Metanephros (tissue), 2 donors: ENCODE data around the genes NEK3 and PCDH17.

DNA sequence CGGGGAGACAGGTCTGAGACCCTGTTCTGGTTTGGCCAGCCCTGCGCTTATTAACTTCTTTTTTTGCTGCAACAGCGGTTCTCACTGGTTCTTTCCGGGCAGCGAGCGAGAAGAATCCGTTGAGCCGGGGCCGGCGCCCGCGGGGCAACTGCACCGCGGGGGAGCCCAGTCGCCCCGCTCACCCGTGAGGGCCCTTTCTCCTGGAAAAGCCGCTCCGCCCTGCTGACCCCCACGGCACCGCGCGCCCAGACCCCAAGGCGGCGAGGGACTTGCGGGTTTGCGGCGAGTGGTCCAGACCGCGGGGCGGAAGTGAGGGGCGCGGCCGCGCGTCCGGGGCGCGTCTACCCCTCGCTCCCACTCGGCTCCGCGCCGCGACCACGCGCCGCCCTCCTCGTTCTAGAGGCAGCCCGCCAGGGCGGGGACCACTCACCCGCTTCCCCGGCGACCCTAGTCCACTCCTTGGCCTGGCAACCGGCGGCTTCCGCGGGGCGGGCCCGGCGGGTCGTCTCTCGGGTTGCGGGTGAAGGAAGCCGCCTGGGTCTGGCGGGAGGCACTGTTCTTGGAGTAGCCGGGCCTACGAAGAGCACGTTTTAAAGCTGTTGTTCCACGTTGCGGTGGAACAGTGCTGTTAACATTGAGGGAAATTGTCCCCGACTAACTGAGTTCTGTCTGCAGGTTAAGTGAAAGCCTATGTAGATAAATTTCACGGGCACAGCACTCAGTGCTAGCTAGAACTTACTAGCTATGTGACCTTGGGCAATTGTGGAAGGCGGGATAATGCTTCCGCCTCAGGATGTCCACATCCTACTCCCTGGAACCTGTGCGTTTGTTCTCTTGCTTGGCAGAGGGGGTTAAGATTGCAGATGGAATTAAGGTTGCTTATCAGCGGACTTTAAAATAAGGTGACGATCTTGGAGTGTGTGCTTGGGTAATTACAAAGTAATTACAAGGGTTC lies at the start of gene NEK3:
Gene NEK3 (minus strand): TSS at position 485 of the 955 bp plus-strand sequence.
- RAMPAGE, long total RNA, result no peak

- RAMPAGE, long total RNA, result no peak
These were observed 1.8 kb upstream of the SUGT1 start for GRCh38 chr13:52650860-52651147.

- RAMPAGE, long total RNA, result no peak
These were observed 785 bp upstream of the SUGT1 start for GRCh38 chr13:52651932-52652169.

GRCh38 chr13:52845938-52846865 lies 2.2 kb downstream of the PCDH8 start:
- RAMPAGE, long total RNA, result no peak

DNA sequence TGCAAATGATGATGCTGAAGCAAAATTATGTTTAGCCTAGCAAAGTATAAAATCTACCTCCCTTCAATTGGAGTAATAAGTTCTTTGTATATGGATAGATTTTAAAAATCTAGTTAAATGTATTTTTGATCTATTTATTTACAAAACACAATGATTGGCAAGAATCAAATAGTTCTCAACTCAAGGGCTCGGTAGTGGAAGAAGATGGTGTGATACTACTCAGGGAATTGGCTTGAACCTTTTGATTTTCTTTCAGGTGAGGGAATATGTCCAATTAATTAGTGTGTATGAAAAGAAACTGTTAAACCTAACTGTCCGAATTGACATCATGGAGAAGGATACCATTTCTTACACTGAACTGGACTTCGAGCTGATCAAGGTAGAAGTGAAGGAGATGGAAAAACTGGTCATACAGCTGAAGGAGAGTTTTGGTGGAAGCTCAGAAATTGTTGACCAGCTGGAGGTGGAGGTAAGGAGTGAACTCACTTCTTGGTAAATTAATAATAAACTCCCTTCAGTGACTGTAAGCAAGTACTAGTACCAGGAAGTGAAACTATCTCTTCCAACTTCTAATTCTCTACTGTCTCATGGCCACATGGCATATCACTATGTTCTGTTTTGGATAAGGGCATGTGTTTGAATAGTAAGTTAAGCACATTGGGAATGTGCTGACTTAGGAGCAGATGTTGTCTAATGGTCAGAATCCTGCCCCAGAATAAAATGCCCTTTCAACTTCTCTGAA lies 13.2 kb downstream of the OLFM4 start:
- RAMPAGE, long total RNA, result no peak

DNA sequence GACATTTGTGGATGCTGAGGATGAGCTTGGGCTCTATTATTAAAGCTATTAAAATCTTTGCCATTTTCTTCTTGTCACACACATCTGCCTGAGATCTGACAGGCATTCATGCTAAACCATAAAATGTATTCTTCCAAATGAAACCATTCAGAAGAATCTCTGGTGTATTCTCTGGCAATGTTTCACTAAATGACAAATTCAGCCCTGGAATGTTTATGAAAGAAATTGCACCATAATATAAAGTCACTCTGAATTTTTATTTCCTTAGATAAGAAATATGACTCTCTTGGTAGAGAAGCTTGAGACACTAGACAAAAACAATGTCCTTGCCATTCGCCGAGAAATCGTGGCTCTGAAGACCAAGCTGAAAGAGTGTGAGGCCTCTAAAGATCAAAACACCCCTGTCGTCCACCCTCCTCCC lies 14.2 kb downstream of the OLFM4 start:
- RAMPAGE, long total RNA, result no peak

DNA sequence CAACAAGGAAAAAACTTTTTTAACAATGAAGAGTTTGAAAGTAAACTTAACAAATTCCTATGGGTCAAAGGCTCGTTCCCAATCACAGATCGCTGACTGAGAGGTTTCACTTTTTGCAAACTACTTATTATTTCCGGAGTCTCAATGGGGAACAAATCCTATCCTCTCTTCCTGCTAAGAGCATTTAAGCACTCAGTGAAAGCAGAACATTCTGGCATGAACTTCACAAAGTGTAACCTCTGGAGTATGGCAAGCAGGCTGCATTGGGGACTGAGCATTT lies 484.5 kb downstream of the OLFM4 start:
- RAMPAGE, long total RNA, result no peak

GRCh38 chr13:55410429-55410943 lies 1730.2 kb upstream of the PRR20A start:
- RAMPAGE, long total RNA, result no peak

GRCh38 chr13:55660031-55660633 lies 1480.6 kb upstream of the PRR20A start:
- RAMPAGE, long total RNA, result no peak

DNA sequence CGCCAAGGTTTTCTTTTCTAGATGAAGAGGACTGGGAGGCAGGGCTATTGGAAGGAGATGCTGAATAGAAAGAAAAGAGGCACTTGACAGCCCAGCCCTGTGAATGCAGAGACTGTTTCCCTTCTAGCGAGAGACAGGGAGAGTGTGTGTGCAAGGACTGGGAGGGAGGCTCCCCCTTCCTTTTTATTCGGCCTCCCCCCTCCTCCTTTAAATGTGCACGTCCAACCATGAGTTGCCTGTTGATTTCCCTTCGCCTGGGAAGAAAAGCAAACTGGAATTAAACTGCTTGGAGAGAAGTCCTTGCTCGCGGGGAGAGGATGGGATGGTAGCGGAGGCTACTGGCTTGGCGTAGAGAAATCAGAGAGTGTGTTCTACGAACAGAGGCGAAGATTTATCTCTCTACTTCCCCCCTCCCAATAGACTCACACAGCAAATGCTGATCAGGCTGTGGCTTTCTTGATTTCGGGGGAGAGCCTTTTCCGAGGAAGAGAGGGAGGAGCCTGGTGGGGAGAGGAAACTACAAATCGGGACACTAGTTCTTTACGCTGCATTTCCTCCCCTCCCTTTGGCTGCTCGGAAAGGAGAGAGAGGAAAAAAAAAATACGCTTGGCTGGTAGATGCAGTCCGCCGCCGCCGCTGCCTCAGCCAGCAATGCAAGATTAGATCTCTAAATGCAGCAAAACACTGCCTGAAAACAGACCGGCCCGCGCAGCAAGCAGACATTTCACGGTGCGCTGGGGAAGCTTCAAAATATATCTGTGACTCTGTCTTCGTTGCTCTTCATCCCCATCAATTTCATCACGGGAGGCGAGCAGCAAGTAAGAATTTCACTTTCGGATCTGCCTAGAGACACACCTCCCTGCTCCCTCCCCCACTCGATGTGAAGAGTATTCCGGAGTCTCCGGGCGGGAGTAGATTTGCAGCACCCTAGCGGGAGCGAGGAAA lies at the start of gene PCDH17:
Gene PCDH17 (plus strand): TSS at position 548 of the 945 bp plus-strand sequence.
- RAMPAGE, long total RNA, result no peak

DNA sequence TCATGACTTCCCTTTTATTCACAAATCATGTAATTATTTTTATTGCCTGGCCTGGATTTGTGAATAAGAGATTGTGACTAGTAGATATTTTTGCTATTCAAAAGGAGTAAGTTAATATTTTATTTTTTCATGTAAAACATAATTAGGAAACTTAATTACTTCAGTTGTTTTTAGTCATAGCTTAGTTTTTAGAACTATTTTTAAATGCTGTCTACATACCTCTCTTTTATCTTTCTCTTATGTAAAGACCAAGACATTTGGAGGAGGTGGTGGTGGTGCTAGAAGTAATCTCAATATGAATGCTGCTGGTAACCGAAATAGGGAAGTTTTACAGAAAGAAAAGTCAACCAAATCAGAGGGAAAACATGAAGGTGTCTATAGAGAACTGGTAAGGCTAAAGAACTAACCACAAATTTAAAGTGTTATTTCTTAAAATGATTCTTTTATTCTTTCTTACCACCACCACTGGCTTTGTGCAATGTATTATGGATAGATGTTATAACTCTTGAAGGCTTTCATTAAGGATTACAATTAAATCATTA lies 97.2 kb downstream of the TDRD3 start:
- RAMPAGE, long total RNA, result no peak

- RAMPAGE, long total RNA, result no peak
These were observed 405.2 kb downstream of the PCDH9 start for GRCh38 chr13:66825009-66825340.

DNA sequence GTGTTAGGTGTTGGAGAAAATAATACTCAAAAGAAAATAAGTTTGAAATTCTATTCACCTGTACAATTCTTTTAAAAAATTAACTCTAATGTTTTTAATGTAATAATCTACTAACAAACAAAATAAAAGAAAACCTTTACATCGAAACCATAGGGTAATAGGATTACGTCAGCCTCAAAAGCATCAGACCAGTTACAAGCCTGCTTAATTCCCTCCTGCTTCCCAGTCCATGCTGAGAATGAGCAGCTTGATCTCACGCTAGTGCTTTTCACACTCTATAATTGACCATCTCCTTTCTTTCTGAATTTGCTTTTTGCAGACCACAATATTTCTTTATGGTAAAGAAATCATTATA lies 160.8 kb downstream of the PCDH9 start:
- RAMPAGE, long total RNA, result no peak

DNA sequence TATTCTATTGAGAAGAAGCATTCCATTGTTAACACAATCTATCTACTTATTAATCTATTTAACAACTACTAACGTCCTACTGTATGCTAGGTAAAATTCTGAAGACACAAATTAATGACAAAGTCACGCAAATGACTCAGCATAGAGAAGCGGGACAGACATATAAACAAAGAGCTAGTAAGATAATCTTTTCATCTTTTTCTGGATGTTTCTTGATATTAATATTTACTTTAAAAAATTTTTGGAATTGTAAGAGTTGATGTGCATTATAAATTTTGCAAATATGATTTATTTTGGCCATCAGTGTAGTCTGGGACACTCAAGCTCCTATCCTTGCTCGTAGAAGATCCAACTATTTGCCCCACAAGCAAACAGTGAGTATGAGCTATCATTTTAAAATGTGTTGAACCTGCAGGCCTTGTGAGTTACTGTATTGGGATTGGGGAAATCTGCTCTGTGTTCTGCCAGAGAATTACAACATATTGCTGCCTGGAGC lies 109.1 kb downstream of the PCDH9 start:
- RAMPAGE, long total RNA, result no peak

DNA sequence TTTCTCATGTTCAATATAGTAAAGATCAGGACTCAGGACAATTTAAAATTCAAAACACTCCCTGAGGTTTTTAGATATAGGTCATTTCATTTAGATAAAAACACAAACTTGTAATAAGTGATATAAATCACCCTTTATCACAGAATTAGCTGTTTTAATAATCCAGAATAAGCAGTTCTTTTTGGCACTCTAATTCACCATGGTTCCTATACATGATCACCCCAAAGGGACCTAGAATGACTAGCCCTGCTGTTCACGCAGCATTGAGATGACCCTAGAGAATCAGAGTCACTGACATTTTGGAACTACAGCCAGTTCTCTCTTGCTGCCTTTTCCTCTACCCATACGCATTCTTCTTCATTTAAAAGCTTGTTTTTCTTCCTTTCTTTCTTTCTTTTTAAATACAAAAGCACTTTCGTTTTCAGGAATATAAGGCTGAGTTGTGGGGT lies 95.9 kb downstream of the PCDH9 start:
- RAMPAGE, long total RNA, result no peak

- RAMPAGE, long total RNA, result no peak
These were observed 272.7 kb upstream of the KLHL1 start for GRCh38 chr13:70381011-70381292.

DNA sequence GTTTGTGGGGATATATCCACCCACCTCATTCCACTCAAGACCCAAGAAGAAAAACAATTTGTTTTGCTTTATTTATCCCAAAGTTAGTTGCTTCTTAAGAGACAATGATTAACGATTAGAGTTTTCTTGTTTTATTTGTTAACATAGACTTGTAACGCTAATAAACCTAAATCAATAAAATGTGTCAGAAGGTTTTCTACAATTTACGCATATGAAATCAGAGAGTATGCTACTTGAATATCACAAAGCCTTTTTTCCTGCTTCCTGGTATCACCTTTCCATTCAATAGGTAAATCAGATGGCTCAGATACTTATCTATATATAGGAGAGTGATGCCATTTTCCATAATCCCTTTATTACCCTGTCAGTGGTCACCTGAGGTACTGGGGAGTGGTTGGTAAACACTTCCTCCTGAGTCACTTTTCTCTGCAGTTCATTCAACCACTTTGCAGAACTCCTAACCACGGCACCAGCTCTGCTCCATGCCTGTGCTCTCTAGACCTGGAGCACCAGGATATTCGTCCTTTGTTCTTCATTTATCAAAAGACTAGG lies 748.3 kb upstream of the KLHL1 start:
- RAMPAGE, long total RNA, result no peak

DNA sequence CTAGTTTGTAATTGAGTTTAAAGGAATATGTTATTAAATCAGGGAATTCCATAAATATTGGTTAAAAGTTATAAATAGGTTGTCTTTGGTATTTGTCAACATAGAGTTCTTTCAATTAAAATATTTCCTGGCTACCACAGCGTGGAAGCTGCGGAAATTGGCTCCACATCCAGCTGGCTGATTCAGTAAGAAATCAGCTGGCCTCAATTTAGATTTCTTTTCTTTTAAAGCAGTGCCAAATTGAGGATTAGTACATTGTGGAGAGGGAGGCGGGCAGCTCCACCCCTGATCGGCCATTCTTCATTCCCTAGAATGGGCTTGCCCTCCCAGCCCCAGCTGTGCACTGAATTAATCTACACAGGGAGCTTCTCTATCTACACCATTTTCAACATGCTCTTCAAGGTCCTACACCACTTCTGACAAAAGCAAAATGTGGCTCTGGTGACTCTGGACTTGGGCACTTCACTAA lies 624.8 kb downstream of the DACH1 start:
- RAMPAGE, long total RNA, result no peak

DNA sequence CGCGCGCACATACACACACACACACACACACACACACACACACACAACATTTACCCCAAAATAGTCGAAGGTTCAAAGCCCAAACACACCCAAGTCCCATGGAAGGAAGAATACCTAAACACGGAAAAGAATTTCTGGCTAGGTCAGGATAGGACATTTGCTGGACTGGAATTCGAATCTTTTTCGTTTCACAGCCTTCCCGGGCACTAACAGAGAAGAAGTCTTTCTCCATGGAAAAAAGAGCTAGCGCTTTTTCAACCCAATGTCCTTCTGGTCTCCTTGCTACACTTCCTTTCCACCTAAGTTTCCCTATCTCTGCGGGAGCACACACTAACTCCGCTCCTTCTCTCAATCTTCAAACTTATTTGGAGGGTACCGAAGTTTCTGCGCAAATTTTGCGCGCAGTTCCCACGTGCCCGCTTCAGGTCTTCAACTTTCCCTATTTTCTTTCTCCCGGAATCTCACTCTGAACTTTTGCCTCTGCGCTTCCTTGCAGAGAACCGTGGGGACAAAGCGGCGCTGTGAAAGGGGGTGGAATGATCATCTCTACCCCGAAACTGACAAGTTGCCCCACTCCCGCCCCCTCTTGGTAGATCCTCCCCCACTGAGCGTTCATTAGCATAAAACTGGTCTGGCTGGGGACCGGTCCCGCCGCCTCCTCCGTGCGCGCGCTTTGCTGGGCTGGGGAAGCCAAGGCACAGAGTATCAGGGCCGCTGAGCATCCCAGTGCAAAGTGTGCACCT lies 2.7 kb downstream of the DACH1 start:
- RAMPAGE, long total RNA, result no peak

DNA sequence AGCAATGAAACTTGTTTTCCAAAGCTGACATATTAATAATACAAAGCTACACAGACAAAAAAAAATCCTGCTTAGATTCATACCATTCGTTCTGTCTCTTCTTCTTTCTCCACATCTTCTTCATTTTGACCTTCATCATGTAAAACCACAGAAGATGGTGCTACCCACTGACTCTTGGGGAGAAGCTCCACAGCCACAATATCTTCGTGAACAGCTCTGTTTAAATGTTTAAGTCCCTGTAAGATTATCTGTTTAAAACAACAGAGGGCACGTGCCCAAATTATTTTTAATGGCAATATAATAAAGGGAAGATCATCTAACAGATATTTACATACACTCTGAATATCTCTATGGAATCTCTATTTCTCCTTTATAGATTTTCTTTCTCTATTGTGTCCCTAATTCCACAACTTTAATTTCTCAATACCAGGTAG lies 6.6 kb downstream of the DIS3 start:
- RAMPAGE, long total RNA, result no peak